Islet of Langerhans (tissue), 1 donor: ENCODE measurements around a stretch of chr16.

DNA sequence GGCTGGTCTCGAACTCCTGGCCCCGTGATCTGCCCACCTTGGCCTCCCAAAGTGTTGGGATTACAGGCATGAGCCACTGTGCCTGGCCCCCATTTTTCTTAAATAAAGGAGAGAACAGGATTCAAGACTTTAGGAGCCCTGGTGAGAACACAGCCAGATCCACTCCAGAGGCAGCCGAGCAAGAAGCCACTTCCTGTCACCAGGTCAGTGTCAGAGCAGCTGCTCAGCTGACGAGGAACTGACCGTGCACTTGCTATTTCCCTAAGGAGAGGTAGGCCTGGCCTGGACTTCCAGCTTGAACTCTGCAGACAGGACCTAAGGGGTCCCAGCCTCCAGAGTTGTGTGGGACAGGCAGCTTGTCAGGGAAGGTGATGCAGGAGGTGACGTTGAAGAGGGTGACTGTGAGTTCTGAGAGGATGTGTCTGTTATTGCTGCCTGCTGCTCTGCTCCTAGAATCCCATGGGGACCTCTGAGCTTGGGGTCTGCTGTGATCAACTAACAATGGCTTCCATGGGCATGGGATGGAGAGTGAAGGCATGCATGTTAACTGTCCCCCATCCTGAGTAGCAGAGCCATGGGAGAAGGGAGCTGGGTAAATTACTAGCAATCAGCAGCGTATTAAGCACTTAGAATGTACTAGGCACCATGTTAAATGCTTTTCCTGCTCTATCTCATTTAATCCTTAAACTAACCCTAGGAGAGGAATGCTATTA lies 7.0 kb upstream of the KLHL36 start:
- RRBS: no CpG with 5 or more reads among the region's 7 CpGs

- RRBS: no CpG with 5 or more reads among the region's 13 CpGs
Measured at GRCh38 chr16:84735856-84736253, 36.1 kb downstream of the USP10 start.

- RRBS: 22% methylated on average over 3 of the region's 10 CpGs
Measured at GRCh38 chr16:84837681-84837979, 17.8 kb downstream of the CRISPLD2 start.

- RRBS: no CpG with 5 or more reads among the region's 27 CpGs
Measured at GRCh38 chr16:84868954-84869792, 49.4 kb downstream of the CRISPLD2 start.

GRCh38 chr16:84992211-84992678 lies 19.1 kb downstream of the ZDHHC7 start:
- RRBS: no CpG with 5 or more reads among the region's 14 CpGs

GRCh38 chr16:84998989-84999615 lies 12.2 kb downstream of the ZDHHC7 start:
- RRBS: no CpG with 5 or more reads among the region's 9 CpGs

DNA sequence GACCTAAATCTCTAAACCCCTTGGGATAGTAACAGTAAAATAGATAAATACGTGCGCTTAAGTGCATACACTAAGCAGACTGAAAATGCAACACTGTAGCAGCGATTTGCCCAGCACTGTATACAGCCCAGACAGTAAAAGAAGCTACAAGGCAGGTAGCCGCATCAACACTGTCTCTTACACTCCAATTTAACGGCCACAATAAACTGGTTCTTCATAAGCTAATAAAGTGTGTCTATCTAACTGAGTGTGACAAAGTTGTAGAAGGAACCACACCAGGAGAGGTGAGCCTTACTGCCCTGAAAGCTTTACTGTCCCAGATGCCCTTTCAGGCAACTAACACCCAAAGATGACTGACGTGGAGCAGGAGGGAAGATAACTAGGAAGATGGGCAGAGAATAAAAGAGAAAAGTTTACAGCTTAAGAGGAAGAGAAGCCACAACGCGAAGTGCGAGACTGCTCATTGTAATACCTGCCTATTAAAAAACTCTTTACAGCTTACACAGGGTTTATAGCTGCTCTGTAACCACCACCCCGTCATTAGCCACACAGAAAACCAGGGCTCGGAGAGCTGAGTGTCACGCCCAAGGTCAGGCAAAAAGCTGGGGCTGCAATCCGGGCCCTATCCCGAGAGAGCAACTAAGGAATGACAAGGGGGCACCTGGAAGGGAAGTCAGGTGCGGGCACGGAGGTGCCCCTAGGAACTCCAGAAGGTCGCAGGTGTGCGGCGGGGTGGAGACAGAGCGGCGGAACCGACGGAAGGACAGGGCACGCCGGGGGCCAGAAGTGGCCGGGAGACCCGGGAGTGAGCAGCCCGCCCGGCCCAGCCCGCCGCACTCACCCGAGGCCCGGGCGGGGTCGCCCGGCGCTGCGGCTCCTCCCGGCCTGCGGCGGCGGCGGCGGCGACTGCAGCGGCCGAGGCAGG lies 628 bp downstream of the ZDHHC7 start:
- RRBS: 2% methylated on average over 8 of the region's 47 CpGs

DNA sequence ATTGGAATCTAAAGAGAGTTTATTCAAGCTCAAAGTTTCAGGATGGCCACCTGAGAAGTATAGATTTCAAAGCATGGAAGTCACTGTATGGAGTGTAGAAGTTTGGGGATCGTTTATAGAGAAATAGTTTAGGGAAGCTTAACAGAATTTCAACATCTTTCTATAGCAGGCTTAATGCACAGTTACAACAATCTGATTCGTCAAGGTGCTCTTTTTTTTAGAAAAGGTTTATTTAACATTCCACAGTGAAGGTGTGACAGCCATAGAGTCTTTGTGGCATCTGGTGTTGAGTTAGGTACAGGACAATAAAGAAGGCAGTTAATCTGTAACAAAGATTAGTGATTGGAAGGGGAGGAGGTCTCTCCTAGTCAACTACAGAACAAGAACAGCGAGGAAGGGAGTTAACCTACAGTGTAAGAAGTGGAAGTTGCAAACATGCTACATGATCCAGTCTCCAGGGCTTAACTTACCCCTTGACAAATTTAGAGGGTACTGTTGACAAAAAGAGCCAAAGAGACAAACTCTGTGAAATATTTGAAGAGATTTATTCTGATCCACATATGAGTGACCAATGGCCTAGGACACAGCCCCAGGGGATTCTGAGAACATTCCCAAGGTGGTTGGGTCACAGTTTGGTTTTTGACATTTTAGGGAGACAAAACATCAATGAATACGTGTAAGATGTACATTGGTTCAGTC lies 3.0 kb upstream of the ZDHHC7 start:
- RRBS: no CpG with 5 or more reads among the region's 4 CpGs

DNA sequence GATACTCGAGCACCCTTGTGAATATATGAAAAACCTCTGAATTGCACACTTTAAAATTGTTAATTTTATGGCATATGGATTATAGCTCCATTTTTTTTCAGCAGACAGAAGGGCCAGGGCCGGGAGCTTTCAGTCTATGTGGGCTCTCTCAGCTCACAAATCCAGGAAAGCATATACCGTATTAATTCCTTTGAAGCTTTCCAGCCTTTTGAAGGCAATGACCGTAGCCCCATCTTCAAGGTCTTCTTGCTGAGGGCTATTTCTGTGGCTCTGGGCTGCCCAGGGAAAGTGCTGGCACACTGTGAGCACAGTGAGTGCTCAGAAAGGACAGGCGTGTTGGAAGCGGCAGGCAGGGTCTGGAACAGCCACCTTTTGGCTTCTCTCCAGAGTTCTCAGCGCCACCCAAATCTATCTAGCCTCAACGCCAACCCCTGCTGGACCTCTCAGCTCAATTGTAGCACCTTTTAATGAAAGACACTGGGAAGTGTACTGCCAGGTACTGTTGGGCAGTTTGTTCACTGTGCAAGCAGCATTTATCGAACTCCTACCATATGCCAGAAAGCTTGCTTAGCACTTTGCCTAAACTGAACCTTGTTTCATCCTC lies 13.3 kb upstream of the CIBAR2 start:
- RRBS: no CpG with 5 or more reads among the region's 9 CpGs

DNA sequence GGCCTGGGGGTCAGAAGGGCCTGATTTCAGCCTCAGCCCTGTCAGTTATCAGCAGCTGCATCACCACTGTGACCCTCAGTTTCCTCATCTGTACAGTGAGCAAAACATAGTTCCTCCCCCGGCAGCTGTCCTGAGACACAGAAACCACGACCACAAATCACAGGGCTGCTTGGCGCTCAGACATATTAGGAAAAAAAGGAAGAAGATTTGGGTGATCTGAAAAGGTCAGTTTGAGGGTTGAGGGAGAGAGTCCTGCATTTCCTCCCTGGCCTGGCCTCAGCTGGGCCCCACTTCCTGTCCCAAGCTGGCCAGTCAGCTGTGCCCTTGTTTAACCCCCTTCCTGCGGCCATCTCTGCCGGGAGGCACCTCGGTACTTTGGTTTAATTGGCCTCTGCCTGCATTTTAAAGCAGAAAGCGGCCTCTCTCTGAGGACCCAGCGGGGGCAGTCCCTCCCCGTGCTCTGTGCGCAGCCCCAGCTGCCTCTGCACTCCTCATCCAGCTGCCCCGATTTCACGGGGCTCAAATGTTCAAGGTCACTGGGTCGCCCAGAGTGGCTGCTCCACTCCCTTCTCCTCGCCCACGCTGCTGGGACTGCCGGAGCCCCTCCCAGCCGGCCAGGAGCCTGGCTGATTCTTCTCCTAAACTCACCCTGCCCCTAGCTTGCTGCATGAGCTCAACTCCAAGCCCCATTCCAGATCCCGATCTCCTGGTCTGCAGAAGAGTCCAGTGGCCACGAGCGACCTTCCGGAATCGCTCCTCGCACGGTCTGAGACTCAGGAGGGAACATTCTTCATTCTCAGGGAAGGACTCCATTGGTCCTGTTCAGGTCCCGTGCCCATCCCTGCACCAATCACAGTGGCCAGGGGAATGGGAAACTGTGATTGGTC lies 24.1 kb upstream of the CIBAR2 start:
- RRBS: no CpG with 5 or more reads among the region's 25 CpGs

DNA sequence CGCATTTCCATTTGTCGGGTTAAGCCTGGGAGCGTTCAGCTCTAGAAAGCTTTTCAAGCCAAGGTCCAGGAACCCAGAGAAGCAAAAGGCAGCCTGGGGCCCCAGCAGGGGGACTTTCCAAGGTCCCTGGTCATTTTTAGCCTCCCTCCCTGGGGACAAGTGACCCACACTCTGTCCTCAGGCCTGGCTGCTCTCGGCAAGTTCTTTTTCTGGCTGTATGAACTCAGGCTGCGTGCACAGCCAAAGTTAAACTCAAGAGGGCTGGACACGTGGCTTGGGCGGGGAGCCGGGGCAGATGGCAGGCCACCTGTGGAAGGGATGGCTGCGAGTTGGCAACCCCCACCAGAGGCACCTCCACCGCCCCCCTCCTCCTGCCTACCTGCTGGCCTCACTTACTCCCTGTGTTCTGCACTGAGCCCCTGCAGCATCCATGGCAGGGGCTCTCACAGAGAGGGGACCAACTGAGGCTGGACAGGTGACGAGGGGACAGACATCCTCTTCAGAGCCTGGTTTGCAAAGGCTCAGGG lies 41.5 kb upstream of the CIBAR2 start:
- RRBS: no CpG with 5 or more reads among the region's 11 CpGs

DNA sequence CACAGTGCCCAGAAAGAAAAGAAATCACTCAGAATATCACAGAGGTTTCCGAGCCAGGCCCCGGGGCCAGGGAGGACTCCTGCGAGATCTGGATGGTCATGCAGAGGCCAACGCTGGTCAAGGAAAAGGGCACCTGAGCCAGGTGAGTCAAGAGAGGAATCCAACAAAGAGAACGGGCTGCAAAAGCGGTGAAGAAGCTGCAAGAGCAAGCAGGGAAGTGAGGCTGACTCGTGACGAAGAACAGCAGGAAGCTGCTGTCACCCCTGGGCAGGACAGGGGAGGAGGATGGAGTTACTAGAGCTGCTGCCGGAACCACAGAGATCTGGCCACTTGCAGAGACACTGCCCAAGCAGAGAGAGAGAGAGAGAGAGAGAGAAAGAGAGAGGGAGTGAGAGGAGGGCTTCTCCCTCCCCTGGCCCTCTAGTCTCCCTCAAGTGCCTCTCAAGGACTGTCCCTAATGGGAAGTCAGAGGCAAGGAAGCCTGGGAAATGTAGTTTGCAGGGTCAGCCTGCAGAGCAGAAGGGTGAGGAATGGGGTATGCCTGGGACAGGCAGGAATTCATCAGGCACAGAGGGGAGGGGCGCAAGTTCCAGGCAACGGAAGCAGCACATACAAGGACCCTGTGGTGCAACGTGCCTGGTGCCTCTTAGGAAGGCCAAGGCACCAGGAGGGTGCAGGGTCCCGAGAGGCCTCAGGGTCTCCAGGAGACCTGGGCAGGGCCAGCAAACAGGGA lies 45.6 kb upstream of the CIBAR2 start:
- RRBS: no CpG with 5 or more reads among the region's 13 CpGs

- RRBS: no CpG with 5 or more reads among the region's 11 CpGs
Measured at GRCh38 chr16:85159329-85159966, 47.2 kb upstream of the CIBAR2 start.

GRCh38 chr16:85235709-85236349 lies 123.6 kb upstream of the CIBAR2 start:
- RRBS: 7% methylated on average over 26 of the region's 51 CpGs

GRCh38 chr16:85288958-85289284 lies 176.6 kb upstream of the CIBAR2 start:
- RRBS: no CpG with 5 or more reads among the region's 4 CpGs

GRCh38 chr16:85309810-85310983 lies 197.9 kb upstream of the CIBAR2 start:
- RRBS: no CpG with 5 or more reads among the region's 38 CpGs

GRCh38 chr16:85322899-85323247 lies 210.6 kb upstream of the CIBAR2 start:
- RRBS: no CpG with 5 or more reads among the region's 11 CpGs

DNA sequence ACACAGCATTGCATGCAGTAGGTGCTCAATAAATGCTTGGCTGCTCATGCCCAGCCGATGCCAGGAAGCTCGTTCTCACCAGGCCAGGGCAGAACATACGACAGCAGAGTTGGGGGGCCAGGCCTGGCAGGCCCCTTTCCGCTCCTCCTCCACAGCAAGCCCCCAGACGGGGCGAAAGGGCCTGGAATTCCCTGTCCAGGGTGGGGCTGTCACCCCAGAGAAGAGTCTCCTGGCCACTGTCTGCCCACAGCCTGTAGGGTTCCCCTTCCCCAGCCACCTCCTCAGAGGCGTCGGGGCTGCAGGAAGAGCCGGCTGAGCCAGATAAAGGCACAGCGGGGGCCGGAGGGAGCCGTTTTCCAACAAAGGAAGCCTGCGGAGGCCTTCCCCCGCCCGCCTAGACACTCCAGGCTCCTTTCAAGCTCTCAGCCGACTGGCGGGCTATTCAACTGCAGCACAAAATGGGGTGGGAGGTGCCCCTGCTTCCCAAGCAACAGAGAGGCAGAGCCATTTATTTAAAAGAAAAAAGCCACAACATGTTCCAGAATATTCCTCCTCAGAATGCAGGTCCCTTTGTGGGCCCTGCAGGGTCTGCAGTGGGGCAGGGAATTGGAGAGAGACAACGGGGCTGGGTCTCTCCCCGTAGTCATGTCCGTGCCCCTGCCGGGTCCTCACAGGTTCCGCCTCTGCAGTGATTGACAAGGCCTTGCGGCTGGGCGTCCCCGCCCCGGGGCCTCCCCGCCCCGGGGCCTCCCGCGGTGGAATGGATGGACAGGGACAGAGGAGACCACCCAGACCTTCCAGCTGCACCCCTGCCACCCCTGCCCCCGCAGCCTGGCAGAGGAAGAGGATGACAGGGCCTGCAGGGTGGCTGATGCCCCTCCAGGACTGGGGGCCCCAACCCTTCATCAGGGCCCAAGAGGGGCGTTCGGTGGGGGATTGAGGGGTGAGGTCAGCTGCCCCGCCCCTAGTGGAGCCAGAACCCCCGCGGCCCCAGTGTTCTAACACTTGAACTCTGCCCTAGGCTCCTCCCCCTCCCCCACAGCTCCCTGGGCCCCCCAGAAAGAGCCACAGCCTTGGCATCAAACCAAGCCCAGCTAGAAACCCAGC lies 216.2 kb upstream of the CIBAR2 start:
- RRBS: 79% methylated on average over 6 of the region's 36 CpGs

- RRBS: no CpG with 5 or more reads among the region's 17 CpGs
Measured at GRCh38 chr16:85473944-85474481, 139.1 kb upstream of the GSE1 start.

- RRBS: 9% methylated on average over 3 of the region's 27 CpGs
Measured at GRCh38 chr16:85491938-85492827, 120.9 kb upstream of the GSE1 start.